ENCODE data around the genes CHEK2 and SEC14L4.

DNA sequence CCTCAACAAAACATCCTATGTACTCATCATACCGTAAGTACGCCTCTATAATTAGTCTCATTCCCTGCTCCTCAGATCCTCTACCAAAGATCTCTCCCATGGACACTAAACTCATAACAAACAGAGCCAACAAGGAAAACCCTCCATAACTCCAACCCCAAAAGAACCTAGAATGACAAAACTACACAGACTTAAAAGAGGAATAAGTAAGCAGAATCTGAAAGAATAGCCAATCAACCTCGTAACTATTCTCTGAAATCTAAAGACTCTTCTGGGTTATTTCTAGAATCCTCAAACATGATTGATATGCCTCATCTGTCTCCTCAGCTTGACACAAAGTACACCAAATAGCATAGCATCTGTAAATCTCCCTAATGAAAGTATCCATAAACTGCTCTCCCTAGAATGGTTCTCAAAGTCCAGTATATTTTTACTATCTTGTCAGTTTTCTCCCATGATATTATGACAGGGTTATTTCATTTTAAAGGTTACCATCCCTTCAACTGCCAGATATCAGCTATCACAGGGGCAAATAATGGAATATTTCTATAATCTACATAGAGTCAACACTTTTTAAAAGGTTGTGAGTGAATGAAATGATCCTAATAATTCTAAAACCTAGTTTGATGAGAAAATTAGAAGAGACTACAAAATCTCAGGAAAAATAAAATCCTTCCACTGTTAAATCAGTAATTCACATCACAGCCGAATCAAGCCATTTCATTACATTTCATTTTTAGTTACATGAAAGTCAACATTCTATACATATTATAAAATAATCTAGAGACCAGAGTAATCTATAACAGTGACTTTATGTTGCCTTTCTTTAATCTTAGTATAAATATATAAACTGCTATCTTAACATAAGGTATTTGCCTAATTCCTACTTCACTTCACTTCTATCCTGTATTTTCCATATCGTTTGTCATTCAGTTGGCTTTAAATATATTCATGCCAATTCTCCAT, 194.8 kb downstream of the TTC28 start:
- PRO-cap = no peak

DNA sequence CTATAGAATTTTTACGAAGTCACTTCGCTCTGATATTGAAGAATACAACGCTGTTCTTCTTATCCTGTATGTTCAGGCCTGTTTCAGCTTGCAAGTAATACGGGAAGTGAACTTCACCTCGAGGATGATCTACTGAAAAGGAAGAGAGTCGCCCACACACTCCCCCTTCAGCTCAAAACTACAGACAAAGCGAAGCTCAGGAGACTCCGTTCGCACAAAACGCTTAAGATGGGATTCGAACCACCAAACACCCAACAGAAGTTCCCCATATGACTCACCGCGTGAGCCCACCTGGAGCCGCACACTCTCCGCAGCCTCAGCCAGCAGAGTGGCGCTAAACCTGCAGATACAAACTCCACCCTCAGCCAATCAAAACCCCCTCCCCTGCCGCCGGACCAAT, at the start of gene CHEK2:
CHEK2 (minus strand) TSS at position 330 of the 400 bp plus-strand sequence.
- PRO-cap = bidirectional peak, plus-strand start outside the sequence, minus-strand start at position 322 of the sequence

DNA sequence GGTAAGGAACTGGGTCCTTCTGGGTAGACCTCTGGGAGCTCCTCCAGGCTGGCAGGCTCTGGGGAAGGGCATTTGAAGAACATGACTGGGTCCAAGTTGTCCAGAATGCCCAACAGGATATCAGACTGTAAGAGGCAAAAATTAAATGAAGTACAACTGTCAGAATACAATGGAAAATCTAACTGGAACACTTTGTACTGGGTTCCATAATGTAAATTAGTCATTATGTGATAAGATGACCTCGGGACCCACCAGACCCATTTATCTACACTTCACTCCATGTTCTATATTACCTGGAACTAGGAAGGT, 23.1 kb downstream of the CCDC117 start:
- PRO-cap = no peak

- PRO-cap = no peak
Measured at GRCh38 chr22:28923652-28924448, 40.5 kb downstream of the ZNRF3 start.

DNA sequence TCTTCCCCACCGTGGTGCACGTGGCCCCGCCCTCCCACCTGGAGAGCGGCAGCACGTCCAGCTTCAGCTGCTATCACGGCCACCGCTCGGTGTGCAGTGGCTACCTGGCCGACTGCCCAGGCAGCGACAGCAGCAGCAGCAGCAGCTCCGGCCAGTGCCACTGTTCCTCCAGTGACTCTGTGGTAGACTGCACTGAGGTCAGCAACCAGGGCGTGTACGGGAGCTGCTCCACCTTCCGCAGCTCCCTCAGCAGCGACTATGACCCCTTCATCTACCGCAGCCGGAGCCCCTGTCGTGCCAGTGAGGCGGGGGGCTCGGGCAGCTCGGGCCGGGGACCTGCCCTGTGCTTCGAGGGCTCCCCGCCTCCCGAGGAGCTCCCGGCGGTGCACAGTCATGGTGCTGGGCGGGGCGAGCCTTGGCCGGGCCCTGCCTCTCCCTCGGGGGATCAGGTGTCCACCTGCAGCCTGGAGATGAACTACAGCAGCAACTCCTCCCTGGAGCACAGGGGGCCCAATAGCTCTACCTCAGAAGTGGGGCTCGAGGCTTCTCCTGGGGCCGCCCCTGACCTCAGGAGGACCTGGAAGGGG, 11.8 kb downstream of the C22orf31 start:
- PRO-cap = no peak

DNA sequence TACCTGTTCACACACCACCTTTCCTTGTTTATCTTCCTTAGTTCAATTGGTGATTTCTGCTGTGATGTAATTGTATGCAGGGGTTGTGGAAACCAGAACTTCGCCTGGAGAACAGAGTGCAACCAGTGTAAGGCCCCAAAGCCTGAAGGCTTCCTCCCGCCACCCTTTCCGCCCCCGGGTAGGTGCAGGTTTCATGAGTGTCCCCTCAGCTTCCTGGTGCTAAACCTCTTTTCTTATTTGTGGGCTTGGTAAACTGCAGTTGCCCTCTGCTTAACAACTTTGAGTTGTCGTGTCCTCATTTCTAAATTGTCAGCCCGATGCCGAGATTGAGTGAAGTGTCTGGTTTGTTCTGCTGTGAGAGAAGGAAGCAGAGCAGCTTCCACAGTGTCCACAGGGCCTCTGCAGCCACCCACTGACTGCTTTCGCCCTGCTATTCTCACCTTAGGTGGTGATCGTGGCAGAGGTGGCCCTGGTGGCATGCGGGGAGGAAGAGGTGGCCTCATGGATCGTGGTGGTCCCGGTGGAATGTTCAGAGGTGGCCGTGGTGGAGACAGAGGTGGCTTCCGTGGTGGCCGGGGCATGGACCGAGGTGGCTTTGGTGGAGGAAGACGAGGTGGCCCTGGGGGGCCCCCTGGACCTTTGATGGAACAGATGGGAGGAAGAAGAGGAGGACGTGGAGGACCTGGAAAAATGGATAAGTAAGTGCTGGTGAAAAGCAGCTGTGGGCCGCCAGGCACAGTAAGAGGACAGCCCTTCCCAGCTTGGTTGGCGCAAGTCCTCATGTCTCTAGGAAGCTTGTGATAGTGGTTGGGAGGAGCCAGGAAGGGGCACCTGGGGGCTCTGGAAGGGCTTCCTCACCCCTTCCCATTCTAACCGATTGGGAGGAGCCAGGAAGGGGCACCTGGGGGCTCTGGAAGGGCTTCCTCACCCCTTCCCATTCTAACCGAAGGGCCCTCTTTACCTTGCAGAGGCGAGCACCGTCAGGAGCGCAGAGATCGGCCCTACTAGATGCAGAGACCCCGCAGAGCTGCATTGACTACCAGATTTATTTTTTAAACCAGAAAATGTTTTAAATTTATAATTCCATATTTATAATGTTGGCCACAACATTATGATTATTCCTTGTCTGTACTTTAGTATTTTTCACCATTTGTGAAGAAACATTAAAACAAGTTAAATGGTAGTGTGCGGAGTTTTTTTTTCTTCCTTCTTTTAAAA, 6.9 kb upstream of the GAS2L1 start:
- PRO-cap = unidirectional peak, plus-strand start at position 875 of the sequence

DNA sequence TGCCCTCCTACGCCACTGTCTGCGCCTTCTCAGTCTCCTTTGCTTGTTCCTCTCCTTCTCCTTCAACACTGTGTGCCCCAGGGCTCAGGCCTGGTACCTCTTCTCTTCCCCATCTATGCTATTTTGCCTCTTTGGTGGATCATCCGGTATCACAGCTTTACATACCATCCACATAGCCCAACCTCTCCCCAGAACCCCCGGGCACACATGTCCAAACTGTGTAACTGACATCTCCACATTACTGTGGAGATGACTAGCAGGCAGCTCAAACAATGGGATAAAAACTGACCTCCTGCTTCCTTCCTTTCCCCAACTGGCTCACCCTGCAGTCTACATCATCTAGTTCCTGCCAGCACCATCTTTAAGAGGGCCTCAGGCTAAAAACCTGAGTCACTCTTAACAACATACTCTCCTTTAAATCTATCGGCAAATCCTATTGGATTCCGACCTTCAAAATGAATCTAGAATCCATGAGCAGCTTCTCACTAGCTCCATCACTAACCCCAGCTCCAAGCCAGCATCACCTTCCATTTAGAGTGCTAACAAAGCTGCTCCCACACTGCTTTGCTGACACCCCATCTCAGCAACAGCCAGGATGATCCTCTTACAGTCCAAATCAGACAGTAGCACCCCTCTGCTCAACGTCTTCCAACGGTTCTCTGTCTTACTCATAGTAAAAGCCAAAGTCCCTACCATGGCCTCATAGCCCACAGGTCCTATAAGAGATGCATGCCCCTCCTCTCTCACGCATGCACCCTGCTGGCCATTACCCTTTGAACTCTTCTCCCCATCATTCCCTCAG, 8.0 kb downstream of the AP1B1 start:
- PRO-cap = no peak

- PRO-cap = no peak
Measured at GRCh38 chr22:29793286-29793885, 26.2 kb downstream of the UQCR10 start.

GRCh38 chr22:29804551-29805007, 33.5 kb downstream of the ASCC2 start:
- PRO-cap = no peak

GRCh38 chr22:29907603-29908299, 24.8 kb downstream of the MTMR3 start:
- PRO-cap = no peak

DNA sequence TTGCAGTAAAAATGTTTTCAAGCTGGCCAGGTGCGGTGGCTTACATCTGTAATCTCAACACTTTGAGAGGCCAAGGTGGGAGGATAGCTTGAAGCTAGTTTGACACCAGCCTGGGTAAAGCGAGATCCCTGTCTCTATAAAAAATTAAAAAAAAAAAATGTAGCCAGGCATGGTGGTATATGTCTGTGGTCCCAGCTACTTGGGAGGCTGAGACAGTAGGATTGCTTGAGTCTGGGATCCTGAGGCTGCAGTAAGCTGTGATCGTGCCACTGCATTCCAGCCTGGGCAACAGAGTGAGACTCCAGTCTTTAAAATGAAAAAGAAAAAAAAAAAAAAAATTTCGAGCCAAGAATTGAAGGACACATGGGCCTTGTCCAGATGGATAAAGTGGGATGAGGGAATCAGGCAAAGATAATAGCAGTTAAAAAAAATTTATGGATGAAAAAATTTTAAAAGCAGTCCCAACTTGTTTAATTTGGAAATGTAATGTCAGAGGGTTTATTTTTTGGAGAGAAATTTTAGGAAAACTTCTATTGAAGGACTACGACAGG, 62.5 kb downstream of the MTMR3 start:
- PRO-cap = no peak

- PRO-cap = no peak
Measured at GRCh38 chr22:30235631-30236271, 10.8 kb downstream of the LIF start.

DNA sequence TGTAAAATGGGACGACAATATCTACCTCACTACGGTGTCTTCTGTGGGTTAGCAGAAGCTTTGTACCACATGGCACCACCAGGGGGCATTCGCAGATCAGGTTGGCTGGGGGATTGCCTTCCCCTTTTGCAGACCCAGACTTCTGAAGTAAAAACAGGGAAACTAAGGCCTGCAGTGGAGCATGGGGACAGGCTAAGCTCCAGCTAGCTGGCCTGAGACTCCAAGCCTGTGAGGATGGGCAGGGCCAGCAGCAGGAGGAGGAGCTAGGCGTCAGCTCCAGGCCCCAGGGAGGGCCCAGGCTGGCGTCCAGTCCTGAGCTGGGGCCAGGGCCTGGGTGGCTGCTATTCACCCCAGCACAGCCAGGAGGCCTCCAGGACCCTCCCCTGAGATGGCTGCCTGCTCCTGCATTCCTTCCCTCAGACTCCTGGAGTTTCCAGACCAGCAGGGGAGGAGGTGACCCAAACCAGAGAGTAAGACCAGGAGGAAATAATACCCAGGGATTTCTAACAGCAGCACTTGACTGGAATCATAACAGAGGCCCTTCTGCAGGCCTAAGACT, 1.4 kb downstream of the CASTOR1 start:
- PRO-cap = no peak

DNA sequence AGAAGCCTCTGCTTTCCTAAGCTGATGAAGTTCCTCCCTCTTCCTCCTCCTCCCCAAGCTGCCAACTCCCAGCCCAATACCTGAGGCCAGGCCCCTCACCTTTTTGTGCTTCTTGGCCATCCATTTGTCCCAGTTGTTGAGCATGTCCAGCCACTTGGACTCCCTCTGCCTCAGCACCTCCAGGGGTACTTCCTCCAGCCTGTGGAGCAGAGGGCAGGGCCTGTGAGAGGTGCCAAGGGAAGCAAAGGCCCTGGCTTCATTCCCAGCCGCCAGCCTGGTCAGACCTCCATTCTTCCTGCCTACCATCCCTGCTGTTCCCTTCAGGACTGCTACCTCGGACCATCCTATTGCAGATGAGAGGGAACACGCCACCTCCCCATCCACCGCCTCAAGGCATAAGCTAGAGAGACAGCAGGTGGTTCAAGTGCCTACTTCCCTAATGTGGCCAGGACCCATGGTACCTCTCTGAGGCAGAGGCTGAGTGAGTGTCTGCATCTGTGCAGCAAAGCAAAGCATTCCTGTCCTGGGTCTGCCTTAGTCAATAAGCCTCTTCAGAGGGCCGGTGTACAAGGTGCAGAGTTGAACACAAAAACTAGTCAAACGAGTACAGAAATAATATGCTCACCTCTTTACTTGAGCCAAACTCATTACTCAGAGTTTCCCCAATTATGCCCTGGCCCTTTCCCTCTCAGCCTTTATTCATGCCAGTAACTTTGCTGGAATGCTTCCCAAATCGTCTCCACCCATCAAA, 15.3 kb upstream of the CASTOR1 start:
- PRO-cap = no peak

DNA sequence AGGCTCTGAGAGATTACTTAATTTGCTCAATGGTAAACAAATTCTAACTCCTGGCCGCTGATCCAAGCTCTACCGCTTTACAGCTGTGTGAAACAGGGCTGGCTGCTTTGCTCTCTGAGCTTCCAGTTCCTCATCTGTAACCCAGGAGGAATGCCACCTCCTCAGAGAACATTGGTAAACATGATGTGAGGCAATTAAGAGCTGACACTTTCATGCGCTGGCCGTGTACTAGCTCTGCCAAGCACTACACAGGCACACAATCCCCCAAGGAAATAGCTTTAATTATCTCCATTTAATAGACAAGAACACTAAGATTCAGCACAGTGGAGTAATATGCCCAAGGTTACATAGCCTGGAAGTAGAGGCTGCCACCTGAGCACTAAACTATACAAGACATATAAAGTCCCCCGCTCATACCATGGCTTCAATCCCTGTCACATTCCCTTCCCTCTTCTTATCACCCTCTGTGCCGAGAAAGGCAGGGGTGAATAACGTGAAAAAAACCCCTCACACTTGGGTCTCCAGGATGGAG, 16.2 kb downstream of the TBC1D10A start:
- PRO-cap = no peak

DNA sequence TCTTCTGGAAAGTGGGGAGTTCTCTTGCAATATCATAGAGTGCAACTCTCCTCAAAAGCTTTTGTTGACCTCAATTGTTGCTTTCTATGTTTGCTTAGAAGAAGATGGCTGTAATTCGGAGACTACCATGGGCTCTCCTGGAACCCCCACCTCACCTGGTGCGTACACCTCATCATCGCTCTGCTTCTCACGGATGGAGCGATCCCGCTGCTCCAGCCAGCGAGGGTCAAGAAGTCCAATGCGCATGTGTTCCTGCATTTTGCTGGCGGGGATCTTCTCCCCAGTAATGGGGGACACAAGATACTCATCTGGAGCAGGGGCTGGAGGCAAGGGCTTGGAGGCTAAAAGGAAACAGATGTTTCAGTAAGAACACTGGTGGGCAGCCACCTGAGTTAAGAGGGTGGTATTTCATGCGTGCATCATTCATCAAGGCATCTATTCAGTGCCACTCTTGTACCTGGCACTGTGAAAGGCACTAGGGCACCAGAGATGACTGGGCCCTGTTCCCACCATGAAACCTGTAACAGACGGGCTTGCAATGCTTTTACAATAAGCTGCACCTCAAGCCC, 13.4 kb upstream of the TBC1D10A start:
- PRO-cap = no peak

DNA sequence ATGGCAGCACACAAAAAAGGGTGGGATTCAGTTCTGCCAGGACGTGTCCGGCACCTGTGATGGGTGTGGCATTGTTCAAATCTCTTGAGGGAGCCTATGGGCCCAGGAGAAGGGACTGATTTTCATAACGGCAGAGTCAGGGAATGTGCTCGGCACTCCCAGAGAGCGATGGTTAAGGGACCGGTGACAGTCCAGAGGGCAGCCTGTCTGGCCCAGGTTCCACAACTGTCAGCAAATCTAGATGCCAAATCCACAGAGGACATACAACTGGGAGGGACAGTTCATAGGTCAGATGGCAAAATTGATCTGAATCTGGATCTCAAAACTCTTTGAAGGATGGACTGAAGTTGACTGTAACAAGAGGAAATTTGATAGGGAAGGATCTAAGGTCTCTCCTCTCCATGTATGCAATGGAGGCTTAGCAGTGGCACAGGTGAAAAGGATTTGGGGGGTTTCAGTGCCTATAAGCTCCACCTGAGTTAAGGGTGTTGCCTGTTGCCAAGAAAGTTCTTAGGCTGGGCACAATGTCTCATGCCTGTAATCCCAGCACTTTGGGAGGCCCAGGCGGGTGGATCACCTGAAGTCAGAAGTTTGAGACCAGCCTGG, 7.6 kb downstream of the SEC14L2 start:
- PRO-cap = no peak

GRCh38 chr22:30505115-30506000, at the start of gene SEC14L4:
SEC14L4 (minus strand) TSS chr22:30505695.
- PRO-cap = no peak

DNA sequence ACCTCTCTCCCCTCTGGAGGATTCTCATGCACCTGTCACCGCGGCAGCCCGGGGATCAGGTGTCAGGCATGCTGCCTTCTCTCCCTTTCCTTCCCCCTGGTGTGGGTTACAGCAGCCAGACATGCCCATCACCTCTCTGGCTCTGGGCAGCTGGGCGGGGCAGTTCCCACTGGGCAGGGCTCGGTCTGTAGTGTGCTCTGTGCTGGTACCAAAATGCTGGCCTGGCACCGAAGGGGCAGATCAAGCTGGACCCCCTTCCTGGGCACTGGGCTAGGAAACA, 926 bp downstream of the GAL3ST1 start:
- PRO-cap = no peak

DNA sequence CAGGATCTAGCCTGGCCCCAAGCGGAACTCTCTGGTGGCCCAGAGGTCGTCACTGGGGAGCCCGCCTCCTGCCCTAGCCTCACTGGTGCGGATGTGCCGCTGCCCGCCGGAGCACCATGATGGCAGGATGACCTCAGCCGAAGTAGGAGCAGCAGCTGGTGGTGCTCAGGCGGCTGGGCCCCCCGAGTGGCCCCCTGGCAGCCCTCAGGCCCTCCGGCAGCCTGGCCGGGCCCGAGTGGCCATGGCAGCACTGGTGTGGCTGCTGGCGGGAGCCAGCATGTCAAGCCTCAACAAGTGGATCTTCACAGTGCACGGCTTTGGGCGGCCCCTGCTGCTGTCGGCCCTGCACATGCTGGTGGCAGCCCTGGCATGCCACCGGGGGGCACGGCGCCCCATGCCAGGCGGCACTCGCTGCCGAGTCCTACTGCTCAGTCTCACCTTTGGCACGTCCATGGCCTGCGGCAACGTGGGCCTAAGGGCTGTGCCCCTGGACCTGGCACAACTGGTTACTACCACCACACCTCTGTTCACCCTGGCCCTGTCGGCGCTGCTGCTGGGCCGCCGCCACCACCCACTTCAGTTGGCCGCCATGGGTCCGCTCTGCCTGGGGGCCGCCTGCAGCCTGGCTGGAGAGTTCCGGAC, 900 bp downstream of the SLC35E4 start:
- PRO-cap = no peak